UCH-1 (cell line): ENCODE measurements around a stretch of chr11.

- RRBS = 14% methylated on average over 43 of the region's 101 CpGs
Observed at GRCh38 chr11:8018411-8019696, 31.7 kb downstream of the EIF3F start.

- RRBS = no CpG with 5 or more reads among the region's 16 CpGs
Observed at GRCh38 chr11:8068581-8069355, 12.2 kb upstream of the TUB start.

DNA sequence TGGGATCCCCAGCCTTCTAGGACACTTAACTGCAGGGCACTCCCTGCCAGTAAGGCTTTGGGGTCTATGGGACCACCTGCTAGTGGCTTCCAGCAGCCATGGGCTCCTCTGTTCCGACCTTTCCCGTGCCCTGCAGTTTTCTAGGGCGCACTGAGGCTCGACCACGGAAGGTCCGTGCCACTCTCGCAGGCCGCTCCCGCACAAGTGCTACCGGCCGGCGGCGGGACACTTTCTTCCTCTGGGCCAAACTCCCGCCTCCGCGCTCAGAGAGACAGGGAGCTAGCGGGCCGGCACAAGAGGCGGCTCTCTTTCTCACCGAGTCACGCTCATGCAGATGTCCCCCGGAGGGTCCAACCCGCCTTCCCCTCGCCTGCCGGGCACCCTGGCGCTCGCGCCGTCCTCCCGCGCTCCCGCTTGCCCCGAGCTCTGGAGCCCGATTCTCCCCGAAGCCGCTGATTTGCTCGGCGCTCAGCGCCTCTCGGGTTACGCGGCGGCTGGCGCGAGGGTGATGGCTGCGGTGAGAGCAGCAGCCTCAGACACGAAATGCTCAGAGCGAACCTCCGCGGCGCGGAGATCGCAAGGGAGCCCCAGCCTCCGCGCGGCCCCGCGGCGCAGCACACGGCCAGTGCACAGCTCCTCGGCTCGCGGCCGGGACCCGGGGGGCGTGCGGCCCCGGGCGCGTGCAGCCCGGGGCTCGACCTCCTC is 1.1 kb downstream of the LMO1 start:
- RRBS = 6% methylated on average over 5 of the region's 72 CpGs

GRCh38 chr11:8267729-8268084 is 4.0 kb upstream of the LMO1 start:
- RRBS = no CpG with 5 or more reads among the region's 14 CpGs

GRCh38 chr11:8651906-8652675 is 30.4 kb downstream of the TRIM66 start:
- RRBS = no CpG with 5 or more reads among the region's 4 CpGs

- RRBS = no CpG with 5 or more reads among the region's 3 CpGs
Observed at GRCh38 chr11:8788350-8789182, 21.9 kb downstream of the DENND2B start.

- RRBS = no CpG with 5 or more reads among the region's 8 CpGs
Observed at GRCh38 chr11:8826866-8827690, 16.6 kb upstream of the DENND2B start.

GRCh38 chr11:8913887-8914405 is 3.0 kb downstream of the AKIP1 start:
- RRBS = no CpG with 5 or more reads among the region's 5 CpGs

GRCh38 chr11:9051303-9051707 is 40.1 kb downstream of the SCUBE2 start:
- RRBS = no CpG with 5 or more reads among the region's 7 CpGs

GRCh38 chr11:9139038-9139962 is 47.9 kb upstream of the SCUBE2 start:
- RRBS = no CpG with 5 or more reads among the region's 21 CpGs

DNA sequence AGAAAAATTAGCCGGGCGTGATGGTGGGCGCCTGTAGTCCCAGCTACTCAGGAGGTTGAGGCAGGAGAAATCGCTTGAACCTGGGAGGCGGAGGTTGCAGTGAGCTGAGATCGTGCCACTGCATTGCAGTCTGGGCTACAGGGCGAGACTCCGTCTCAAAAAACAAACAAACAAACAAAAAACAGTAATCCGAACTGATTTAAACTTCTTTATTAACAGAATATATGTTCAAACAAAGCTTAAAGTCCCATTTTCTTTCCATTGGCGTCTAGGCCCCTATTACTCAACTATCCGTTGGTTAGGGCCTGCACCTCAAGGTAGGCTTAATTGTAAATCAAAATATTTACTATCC is 1.5 kb upstream of the ZNF143 start:
- RRBS = no CpG with 5 or more reads among the region's 11 CpGs

DNA sequence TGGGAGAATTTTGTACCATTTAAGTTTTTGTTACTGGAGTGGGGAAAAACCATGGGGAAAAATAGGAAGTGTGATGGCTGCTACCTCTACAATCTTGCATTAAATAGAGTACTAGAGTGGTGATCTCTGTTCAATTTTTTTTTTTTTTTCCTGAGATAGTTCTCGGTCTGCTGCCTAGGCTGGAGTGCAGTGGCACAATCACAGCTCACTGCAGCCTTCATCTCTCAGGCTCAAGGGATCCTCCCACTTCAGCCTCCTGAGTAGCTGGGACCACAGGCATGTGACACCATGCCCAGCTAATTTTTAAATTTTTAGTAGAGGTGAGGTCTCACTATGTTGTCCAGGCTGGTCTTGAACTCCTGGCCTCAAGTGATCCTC is 3.3 kb upstream of the WEE1 start:
- RRBS = no CpG with 5 or more reads among the region's 1 CpG

DNA sequence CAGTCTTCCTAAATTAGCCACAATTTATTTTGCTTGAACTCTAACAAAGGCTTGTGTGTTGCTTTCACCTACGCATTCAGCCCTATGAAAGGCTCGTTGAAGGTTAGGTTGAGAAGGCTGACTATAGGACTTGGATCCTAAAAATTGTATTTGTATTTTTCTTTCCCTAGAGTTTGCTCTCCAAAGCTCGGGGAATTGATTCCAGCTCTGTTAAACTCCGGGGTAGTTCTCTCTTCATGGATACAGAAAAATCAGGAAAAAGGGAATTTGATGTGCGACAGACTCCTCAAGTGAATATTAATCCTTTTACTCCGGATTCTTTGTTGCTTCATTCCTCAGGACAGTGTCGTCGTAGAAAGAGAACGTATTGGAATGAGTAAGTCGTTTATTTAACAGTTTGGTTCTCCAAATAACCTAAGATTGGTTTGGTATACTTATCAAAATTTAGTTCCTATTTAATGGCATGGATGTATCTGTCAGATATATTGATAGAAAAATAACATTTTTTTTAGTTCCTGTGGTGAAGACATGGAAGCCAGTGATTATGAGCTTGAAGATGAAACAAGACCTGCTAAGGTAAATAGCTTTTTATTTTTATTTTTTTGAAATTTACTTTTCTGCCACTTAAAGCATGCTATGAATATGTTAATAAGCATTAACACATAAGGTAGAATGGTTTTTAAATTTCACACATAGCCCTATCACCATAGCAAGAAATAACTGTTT is 2.4 kb downstream of the WEE1 start:
- RRBS = 0% methylated on average over 1 of the region's 10 CpGs

DNA sequence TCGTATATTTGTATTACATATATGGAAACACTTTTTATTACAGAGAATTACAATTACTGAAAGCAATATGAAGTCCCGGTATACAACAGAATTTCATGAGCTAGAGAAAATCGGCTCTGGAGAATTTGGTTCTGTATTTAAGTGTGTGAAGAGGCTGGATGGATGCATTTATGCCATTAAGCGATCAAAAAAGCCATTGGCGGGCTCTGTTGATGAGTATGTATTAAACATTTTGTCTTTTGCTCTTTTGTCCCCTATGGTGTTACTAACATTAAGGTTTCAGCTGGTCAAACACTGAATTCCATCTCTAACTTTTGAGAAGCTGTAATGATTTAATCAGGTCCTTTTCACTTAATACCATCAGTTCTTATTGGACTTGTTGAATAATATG is 3.0 kb downstream of the WEE1 start:
- RRBS = no CpG with 5 or more reads among the region's 5 CpGs

- RRBS = no CpG with 5 or more reads among the region's 7 CpGs
Observed at GRCh38 chr11:9601119-9601869, 27.8 kb downstream of the WEE1 start.

- RRBS = no CpG with 5 or more reads among the region's 3 CpGs
Observed at GRCh38 chr11:9615029-9615468, 41.6 kb downstream of the WEE1 start.

GRCh38 chr11:9732331-9733192 is 68.7 kb downstream of the SWAP70 start:
- RRBS = no CpG with 5 or more reads among the region's 13 CpGs

- RRBS = 19% methylated on average over 10 of the region's 35 CpGs
Observed at GRCh38 chr11:10303105-10303668, 1.7 kb upstream of the ADM start.

DNA sequence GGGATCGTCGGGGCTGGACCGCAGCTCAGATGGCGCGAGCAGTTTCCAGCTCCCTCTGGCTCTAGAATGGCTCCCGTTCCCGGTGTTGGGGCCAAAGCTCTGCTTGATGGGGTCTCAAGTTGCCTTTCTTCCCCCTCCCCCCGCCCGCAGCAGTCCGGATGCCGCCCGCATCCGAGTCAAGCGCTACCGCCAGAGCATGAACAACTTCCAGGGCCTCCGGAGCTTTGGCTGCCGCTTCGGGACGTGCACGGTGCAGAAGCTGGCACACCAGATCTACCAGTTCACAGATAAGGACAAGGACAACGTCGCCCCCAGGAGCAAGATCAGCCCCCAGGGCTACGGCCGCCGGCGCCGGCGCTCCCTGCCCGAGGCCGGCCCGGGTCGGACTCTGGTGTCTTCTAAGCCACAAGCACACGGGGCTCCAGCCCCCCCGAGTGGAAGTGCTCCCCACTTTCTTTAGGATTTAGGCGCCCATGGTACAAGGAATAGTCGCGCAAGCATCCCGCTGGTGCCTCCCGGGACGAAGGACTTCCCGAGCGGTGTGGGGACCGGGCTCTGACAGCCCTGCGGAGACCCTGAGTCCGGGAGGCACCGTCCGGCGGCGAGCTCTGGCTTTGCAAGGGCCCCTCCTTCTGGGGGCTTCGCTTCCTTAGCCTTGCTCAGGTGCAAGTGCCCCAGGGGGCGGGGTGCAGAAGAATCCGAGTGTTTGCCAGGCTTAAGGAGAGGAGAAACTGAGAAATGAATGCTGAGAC is 1.5 kb downstream of the ADM start:
- RRBS = 74% methylated on average over 14 of the region's 52 CpGs

DNA sequence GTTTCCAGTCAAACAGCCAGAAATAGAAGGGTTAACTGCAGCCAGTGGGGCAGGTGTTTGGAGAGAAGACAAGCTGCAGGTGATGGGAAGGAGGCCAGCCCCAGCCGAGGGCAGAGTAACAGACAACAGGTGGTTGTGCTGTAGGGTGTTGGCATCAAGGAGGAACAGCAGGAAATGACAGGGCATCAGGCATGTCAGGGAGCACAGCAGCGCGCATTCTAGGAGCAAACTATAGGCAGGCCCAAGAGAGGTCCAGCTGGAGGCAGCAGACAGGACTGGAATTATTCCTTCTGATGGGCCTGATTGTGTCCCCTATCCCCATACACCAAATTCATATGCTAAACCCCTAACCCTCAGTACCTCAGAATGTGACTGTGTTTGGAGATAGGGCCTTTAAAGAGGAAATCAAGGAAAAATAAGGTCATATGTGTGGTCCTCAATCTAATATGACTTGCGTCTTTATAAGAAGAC is 13.6 kb downstream of the ADM start:
- RRBS = no CpG with 5 or more reads among the region's 4 CpGs